ENCODE measurements around a stretch of chr9.

- RRBS: no CpG with 5 or more reads among the region's 5 CpGs
Observed at GRCh38 chr9:94867748-94868391, 141.4 kb downstream of the AOPEP start.

- RRBS: no CpG with 5 or more reads among the region's 3 CpGs
Observed at GRCh38 chr9:94966007-94966648, 239.6 kb downstream of the AOPEP start.

GRCh38 chr9:95023874-95024136 is 293.7 kb downstream of the FANCC start:
- RRBS: no CpG with 5 or more reads among the region's 2 CpGs

DNA sequence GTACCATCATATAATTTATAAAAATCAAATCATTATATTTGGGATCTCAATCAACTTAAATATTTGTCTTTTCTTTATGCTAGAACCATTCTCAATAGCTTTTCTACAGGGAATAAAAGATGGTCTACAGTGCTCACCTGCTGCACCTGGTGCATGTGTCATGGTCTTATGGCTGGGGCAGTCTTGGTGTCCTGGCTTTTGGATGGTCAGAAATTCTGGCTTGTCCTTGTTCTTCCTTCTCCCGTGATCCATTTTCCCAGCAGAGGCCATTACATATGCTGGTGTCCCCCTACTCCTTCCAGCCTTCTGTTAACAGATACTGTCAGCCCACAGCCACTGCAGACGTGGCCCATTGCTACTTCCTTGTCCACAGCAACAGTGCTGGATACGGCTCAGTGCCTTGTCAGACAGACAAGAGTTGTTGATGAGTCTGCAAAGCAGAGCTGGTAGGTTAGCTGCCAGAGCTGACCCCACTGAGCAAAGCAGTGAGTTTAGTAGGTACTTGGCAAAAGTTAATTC is 292.4 kb downstream of the FANCC start:
- RRBS: no CpG with 5 or more reads among the region's 3 CpGs

GRCh38 chr9:95029114-95029770 is 288.3 kb downstream of the FANCC start:
- RRBS: no CpG with 5 or more reads among the region's 7 CpGs

GRCh38 chr9:95044808-95045743 is 272.4 kb downstream of the FANCC start:
- RRBS: 2% methylated on average over 8 of the region's 44 CpGs

- RRBS: 6% methylated on average over 9 of the region's 61 CpGs
Observed at GRCh38 chr9:95048125-95049365, 269.0 kb downstream of the FANCC start.

GRCh38 chr9:95056958-95057675 is 260.4 kb downstream of the FANCC start:
- RRBS: no CpG with 5 or more reads among the region's 13 CpGs

DNA sequence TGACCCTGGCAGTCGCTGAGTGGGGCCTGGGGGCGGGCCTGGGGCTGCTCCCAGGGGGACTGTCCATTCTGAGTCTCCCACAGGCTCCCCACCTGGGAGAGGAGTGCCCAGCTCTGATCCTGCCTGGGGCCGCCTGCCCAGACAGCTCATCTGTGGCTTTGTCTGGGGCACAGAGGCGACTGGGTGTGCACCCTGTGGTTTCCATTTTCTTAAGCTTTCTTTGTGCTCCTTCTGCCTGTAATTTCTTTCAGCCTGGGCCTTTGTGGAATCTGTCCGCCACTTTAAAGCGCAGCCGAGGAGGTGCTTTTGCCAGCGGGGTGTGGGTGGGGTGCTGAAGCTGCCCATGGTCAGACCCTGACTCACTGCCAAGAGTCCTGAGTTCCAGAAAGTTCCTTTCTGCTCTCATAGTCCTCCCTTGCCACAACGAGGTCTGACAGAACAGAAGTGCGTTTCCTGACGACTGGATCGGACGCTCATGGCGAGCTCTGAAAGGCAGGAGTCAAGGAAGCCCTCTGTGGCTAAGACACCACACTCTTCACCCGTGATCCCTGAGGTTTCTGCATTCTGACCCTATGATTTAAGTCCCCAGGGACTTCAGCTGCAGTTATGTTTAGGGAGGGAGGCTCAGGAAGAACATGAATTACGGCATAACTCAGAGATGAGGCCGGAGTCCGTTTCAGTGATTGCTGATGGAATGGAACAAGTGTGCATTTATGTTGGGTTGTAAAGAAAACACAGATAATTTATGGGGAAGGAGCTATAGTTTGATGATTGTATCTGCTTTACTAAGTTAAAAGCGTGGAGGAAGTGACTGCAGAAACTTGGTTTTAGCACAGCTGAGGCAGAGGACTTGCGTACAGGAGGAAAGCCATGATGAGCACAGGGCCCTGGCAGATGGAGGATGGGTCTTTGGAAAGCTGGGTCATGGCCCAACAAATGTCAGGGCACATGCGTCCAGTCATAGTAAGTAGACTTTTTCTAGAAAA is 224.9 kb downstream of the FANCC start:
- RRBS: no CpG with 5 or more reads among the region's 21 CpGs

GRCh38 chr9:95144129-95144864 is 173.2 kb downstream of the FANCC start:
- RRBS: no CpG with 5 or more reads among the region's 22 CpGs

- RRBS: no CpG with 5 or more reads among the region's 2 CpGs
Observed at GRCh38 chr9:95270842-95271061, 46.8 kb downstream of the FANCC start.

- RRBS: no CpG with 5 or more reads among the region's 17 CpGs
Observed at GRCh38 chr9:95447890-95448595, 61.0 kb downstream of the PTCH1 start.

GRCh38 chr9:95478302-95478721 is 30.8 kb downstream of the PTCH1 start:
- RRBS: no CpG with 5 or more reads among the region's 6 CpGs

- RRBS: no CpG with 5 or more reads among the region's 9 CpGs
Observed at GRCh38 chr9:95480075-95480585, 28.9 kb downstream of the PTCH1 start.

DNA sequence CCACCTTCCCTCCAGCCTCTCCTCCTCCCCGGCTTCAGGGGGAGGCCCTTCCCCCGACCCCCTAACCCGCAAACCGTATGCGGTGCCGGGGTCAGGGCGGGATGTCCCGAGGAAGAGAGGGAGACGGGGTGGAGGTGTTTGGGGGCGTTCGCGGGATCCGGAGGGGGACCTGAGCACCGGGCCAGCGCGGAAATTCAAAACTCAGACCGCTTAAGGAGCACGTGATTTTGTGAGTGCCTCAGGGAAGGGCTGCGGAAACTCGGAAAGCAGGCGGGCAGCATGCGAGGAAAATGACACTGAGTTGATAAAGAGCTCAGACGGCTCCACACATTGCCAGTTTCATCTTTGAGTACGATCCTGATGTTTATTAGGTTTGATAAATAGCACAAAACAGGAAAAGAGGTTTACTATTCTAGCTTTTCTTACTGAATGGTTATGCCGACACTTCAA is 2.3 kb upstream of the PTCH1 start:
- RRBS: 3% methylated on average over 13 of the region's 25 CpGs

- RRBS: no CpG with 5 or more reads among the region's 7 CpGs
Observed at GRCh38 chr9:95588731-95589402, 79.8 kb upstream of the PTCH1 start.

GRCh38 chr9:95729821-95730191 is 145.7 kb upstream of the ERCC6L2 start:
- RRBS: no CpG with 5 or more reads among the region's 5 CpGs

- RRBS: no CpG with 5 or more reads among the region's 3 CpGs
Observed at GRCh38 chr9:95960766-95961350, 85.4 kb downstream of the ERCC6L2 start.

- RRBS: no CpG with 5 or more reads among the region's 6 CpGs
Observed at GRCh38 chr9:96013944-96014484, 138.5 kb downstream of the ERCC6L2 start.

DNA sequence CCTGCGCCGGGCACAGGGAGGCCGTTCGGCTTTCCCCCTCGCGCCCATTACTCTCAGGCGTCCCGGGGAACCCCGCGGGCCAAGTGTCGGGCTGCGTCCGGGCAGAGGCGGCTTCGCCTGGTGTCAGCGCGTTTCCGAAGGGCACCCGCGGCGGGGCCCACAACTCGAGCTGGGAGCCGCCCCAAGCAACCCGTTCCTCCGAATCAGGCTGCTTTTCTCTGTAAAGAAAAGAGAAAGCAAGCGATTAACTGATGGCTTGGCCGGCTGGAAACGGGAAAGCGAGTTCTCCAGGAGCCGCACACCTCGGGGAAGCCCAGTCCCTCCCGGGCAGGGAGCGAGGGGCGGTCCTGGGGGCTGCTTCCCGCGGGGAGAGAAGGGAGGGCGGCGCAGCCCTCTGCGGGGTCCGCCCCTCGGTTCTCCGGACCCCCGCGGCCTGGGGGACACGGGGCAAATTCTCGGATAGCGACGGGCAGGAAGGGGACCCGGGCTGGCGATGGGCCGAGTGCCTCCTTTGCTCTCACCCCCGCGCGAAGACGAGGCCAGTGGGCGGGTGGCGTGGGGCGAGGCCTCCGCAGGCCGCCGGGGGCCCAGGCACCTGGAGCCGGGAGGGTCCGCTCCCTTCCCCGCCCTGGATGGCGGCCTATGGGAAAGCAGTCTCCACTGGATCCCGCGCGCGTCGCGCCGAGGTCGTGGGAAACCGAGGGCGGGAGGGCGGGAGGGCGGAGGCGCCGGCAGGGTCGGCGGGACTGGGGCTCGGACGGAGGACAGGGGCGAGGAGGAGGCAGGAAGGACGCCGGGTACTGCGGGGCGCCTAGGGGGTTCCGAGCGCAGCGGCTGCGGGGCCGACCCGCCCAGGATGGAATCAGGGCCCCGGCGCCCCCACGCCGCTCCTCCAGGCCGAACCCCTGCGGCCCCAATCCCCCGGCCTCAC is 145.8 kb downstream of the ERCC6L2 start:
- RRBS: 3% methylated on average over 50 of the region's 101 CpGs

Data from epithelial cell of esophagus (primary cell).